SJCRH30 (cell line): ENCODE measurements around the genes TNNC1, NEK4 and ITIH1.

DNA sequence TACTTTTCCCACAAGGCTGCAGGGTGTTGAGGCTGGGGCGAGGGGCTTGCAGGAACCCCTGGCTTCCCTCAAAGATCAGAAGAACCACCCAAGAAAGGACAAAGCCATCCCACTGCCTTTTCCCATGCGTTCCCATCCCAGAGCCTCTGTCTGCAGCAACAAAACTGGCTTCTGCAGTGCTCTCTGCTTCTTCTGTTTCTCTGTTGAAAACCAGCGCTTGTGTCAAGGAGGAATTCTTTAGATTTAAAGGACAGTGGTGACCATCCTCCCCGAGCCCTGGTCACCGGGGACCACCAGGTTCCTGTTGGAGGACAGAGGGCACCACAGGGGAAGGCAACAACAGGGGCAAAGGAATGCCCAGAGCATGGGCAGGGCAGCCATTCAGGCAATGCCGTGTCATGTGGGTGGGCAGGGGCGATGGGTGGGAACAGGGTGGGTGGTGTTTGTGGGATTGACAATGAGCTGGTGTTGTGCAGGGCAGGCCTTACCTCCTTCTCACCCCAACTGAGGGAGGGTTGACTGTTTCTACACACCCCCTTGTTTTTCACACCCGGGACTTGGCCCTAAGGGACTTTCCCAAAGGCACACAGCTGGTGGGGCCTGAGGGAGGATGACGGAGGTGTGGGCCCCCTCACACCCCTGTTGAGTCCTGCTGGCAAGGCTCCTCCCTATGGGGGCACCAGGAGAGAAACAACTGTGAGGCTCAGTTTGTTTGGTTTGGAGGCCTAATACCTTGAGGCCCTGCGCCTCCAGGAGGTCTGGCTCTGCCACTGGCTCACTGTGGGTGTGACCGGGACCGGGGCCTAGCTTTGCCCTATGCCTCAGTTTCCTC, 5.4 kb upstream of the DNAH1 start:
- RAMPAGE, long total RNA, result no peak

DNA sequence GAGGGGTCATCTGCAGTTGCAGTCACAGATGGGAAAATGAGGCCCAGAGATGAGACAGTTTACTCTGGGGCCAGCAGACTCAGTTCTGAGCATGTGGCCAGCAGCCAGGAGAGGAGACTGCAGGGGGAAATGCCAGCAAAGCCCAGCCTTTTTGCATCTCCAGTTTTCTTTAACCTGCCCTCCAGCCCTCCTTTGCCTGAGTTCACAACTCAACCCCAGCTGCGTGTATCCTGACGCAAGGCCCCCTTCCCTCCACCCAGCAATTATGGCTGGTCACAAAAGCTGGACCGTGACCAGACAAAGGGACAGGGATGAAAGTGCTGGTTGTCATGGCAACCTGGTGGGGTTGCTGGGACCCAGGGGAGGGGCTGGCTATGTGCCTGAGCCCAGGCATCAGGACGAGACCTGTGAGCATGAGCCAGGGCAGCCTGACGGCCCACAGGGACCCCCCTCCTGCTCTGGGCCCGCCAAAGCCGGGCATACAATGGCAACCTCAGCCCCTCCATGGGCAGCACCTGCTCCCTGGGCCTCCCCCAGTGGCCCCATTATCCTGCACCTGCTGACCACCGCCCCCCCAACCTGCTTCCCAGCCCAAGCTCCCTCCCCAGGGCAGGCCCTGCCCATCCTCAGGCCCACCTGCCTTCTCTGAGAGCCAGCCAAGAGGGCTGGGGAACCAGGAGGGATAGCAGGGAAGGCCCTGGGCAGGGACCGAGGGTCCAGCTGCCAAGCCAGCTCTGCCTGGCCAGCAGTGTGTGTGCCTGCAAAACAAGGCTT, 4.5 kb upstream of the DNAH1 start:
- RAMPAGE, long total RNA, result no peak

- RAMPAGE, long total RNA, result no peak
Measured at GRCh38 chr3:52394702-52395050, 15.1 kb downstream of the BAP1 start.

- RAMPAGE, long total RNA, result no peak
Measured at GRCh38 chr3:52433330-52434474, 11.2 kb downstream of the SEMA3G start.

DNA sequence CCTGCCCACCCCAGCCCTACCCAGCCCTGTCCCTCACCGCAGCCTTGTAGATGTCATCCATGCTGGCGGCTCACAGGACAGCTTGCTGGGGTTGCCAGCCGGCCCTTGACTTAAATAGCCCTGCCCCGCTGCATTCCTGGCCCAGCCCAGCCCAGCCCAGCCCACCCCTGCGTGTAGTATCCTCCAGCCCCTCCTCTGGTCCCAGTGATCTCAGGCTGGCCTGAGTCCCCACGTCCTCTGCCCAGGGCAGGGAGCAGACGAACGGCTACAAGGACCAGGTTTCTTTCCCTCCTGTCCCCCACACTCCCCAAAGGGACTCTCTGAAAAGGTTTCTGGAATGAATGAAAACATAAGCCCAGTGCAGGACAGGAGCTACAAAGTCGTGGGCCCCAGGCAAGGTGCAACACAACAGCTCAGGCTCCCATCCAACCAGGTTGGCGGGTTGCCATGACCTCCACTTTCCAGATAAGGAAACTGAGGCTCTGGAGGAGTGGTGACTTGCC, at the start of gene TNNC1:
TNNC1 (minus strand) TSS at position 87 of the 503 bp plus-strand sequence.
- RAMPAGE, long total RNA, result no peak

DNA sequence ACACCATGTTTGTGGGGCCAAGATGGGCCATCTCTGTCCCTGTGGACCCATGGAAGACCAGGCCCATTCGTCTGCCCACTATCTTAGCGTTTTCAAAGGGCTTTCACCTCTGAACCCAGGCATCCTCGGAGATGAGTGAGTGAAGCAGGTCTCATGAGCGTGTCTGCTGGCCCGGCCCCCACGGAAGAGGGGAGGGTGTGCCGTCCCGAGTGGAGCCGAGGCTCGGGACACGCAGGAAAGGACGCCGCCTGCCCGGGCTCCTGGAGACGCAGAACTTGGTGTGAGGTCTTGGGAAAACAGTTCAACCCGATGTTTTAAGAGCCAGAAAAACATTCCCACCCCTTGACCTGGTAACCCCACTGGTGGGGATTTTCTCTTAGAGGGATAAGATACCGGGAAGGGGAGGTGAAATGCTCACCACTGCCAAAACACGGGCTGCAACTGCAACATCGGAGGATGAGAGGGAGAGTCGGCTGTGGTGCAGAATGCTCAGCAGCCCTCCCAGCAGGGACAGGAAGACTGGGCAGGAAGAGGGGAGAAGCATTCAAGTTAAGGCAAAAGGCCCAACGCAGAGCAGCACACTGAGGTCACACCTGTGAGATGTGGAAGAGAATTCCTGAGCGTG, 14.3 kb upstream of the STAB1 start:
- RAMPAGE, long total RNA, result no peak

GRCh38 chr3:52501385-52501767, 6.2 kb downstream of the STAB1 start:
- RAMPAGE, long total RNA, result no peak

- RAMPAGE, long total RNA, result no peak
Measured at GRCh38 chr3:52524936-52525621, 8.6 kb downstream of the NT5DC2 start.

- RAMPAGE, long total RNA, result no peak
Measured at GRCh38 chr3:52563943-52564457, 27.6 kb downstream of the UQCC5 start.

DNA sequence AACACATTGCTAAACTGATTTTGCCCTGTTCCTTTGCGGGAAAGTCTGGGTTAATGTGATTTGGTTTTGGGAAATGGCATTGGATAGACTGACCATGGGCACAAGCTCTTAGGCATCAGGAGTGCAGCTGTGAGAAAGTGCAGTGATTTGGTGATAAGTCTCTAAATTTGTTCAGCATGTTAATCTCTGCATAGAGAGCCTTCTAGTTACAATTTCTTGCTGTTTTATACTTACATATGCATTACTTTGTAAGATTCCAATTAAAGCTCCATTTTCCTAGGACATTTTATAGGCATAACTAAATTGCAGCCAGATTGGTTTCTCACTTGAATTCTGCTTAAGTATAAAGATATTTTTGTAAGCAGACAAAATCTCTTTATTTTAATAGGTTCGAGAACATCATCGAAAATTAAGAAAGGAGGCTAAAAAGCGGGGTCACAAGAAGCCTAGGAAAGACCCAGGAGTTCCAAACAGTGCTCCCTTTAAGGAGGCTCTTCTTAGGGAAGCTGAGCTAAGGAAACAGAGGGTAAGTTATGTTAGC, 1.1 kb downstream of the GNL3 start:
- RAMPAGE, long total RNA, result no peak

DNA sequence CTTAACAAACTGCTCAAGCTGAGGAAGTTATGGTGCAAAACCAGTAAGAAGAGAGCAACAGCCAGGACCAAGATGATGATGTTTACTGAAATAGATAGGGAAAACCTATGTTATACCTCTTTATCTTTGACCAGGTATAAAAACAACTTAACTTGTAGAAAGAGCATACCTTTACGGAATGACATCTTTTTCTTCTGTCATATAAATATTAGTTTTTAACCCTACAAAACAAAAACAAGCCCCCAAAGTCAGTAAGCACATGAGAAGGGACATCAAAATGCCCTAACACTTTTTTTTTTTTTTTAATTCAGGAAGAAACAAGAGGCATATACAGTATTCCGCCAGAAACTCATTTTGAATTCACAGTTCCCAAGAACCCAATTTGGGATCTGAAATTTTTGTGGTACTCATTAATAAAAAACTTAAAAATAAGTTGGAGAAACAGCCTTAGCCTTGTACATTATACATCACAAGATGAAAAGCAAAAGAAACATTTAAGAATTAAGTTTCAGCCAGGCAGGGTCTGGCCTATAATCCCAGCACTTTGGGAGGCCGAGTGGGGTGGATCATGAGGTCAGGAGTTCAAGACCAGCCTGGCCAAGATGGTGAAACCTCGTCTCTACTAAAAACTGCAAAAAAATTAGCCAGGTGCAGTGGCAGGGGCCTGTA, 5.2 kb downstream of the GLT8D1 start:
- RAMPAGE, long total RNA, result no peak

DNA sequence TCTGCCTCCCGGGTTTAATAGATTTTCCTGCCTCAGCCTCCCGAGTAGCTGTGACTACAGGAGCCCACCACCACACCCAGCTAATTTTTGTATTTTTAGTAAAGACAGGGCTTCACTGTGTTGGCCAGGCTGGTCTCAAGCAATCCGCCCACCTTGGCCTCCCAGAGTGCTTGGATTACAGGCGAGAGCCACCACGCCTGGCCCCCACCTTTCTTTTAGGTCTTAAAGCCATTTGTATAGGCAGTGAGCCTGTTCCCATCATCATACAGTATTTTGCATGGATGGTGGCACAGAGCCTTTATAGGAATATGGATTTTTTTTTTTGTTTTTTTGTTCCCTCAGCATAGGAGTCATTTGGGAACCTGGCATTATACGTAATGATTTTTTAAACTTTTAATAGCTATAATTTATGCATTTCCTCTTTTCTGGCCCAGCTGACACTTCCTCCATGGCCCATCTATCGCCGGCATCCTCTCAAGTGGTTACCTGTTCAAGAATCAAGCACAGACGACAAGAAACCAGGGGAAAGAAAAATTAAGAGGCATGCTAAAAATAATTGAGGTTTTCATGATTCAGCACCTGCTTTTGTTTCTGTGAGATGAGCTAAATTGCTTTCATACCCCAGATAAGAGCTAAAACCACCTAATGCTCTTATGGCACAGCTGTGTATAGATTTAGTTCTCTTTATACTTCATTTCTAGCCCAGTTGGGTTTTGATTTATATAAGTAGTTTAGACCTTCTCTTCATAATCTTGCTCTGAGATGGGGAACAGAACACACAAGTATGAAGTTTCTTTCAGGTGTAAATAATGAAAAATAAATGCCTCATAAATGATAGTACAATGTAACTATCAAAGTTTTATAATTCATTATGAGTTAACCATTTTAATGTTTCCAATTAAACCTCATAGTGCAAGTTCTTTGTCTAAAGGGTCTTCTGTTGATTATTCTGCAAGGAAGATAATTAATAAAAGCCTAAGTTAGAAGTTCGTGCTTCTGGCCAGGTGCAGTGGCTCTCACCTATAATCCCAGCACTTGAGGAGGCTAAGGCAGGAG, 1.7 kb downstream of the SPCS1 start:
- RAMPAGE, long total RNA, result no peak

GRCh38 chr3:52770456-52771757, at the start of gene NEK4:
Gene NEK4 (minus strand): TSS chr3:52770940.
- RAMPAGE, long total RNA, result no peak

DNA sequence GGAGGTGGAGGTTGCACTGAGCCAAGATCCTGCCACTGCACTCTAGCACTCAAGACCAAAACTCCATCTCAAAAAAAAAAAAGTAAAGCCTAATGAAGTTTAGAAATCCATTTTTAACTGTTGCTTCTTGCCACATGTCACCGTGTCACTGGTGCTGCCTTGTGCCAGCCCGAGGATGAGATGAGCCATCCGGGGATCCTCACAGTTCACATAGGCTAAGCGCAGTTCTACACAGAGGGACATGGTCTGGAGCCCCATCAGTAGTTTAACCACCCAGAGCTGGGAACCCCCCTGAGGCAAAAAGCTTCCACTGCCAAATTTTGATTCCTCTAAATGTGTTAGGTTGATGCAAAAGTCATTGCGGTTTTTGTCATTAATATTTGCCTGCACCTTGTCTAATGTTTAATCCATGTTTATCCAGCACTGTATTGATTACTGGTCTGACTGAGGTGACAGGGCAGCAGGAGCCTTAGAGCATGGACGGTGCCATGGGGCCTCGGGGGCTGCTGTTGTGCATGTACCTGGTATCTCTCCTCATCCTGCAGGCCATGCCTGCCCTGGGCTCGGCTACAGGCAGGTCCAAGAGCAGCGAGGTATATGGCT, at the start of gene ITIH1:
ITIH1 (plus strand) TSS at position 460 of the 603 bp plus-strand sequence.
- RAMPAGE, long total RNA, result no peak

DNA sequence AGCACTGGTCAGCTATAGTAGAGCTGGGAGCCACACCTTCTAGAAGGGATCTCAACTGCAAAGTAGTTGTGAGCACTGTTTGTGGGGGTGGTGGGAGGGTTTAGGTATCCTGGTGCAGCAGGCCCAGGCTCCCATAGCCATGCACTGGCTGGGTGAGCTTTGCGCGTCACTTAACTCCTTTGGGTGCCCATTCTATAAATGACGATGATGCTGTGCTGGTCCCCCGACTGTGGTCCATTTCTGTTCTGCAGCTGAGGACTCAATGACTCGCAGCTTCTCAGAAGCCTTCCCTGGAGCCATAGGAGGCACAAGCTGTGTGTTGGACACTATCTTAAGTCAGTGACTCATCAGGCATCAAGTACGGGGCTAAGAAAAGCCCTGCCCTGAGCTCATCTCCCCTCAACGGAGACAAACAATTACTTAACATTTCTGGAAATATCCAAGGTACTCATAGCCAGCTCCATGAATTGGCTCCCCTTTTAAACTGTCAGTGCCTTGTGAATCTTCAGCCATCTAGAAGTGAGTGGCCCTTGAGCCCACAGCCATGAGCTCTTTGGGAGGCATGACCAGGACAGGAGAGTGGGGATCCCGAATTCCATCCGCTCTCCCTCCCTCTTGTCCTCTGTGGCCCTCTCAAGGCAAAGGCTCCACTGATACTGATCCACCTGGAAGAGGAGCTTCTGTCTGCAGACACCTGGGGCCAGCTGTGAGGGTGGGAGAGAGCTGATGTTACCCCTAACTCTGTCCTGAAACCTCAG, 13.9 kb upstream of the MUSTN1 start:
- RAMPAGE, long total RNA, result no peak

GRCh38 chr3:52892259-52892609, 5.1 kb downstream of the STIMATE start:
- RAMPAGE, long total RNA, result no peak

DNA sequence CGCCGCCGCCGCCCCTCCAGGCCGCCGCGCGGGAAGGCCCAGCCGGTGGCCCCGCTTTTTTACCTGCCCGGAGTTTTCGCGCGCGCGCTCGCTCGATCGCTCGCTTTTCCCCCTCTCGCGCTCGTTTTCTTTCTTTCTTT, 250 bp downstream of the SFMBT1 start:
- RAMPAGE, long total RNA, result no peak

GRCh38 chr3:53083554-53084046, 37.7 kb upstream of the SFMBT1 start:
- RAMPAGE, long total RNA, result no peak

- RAMPAGE, long total RNA, result no peak
Measured at GRCh38 chr3:53162153-53162691, 1.2 kb downstream of the PRKCD start.

- RAMPAGE, long total RNA, result no peak
Measured at GRCh38 chr3:53184700-53185010, 23.6 kb downstream of the PRKCD start.